RPMI7951 (cell line): ENCODE measurements around a stretch of chr14.

DNA sequence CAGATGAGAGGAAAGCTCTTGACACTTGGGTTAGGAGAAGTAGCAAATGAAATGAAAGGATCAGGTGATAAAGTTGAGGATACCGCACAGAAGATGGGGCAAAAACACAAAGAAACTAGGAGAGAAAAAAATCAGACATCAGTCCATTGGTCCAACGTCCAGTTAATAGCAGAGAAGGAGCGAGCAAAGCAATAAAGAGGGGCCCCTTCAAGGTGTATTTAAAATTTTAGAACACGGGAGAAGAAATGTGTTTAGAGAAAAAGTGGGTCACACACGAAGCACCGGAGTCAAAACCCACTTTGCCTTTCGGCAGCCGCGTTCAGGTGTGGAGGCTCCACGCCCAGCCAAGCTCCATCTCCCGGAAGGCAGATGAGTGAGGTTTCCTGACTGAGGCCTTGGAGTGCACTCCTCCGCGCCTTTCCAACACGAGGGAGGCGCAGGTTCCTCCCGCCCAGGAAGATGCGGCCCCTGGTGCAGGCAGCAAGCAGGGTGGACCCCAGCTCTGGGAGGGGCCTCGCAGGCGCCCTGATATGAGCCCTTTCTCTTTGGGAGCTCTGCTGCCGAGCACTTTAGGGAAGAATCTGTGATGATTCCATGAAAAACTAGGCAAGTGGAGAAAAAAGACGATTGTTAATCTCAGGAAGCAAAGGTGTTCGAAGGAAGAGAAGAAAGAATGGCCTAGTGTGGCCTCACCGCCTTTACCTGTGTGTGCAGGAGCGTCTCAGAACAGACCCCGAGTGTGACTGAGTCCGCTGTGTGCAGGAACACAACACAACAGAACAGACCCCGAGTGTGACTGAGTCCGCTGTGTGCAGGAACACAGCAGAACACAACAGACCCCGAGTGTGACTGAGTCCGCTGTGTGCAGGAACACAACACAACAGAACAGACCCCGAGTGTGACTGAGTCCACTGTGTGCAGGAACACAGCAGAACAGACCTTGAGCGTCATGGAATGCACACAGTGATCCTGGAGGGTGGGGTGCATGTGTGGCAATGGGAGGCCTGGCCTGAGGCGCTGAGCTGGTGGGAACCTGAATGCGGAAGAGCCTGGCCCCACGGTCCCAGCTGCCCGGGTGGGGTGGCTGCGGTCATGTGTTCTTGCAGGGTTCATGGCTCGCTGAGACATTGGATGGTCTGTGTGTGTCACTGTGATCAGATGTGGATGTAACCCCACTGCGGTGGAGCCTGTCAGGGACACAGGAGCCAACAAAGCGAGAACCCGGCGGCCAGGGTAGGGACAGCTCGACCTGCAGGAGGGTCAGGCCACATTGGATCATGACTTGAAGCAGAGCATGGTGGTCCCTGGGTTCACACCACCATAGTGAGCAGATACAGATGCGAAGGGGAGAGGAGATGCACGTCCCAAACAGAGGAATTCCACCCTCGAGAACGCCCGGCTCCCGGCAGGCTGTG, 22.8 kb downstream of the MTA1 start:
- RAMPAGE, long total RNA = no peak

- RAMPAGE, long total RNA = no peak
Observed at GRCh38 chr14:105477372-105478156, 2.9 kb downstream of the CRIP2 start.

- RAMPAGE, long total RNA = no peak
Observed at GRCh38 chr14:105483105-105484305, 3.2 kb upstream of the CRIP1 start.

GRCh38 chr14:105485478-105486242, 1.0 kb upstream of the CRIP1 start:
- RAMPAGE, long total RNA = no peak

DNA sequence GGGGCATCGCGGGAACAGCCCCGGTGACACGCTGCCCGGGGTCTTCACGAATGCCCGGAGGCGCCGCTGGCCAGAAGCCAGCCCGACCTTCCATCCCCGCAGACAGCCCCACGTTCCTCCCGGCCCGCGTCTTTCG, 826 bp upstream of the TEDC1 start:
- RAMPAGE, long total RNA = no peak

GRCh38 chr14:105577216-105578084, 51.1 kb downstream of the TMEM121 start:
- RAMPAGE, long total RNA = no peak

DNA sequence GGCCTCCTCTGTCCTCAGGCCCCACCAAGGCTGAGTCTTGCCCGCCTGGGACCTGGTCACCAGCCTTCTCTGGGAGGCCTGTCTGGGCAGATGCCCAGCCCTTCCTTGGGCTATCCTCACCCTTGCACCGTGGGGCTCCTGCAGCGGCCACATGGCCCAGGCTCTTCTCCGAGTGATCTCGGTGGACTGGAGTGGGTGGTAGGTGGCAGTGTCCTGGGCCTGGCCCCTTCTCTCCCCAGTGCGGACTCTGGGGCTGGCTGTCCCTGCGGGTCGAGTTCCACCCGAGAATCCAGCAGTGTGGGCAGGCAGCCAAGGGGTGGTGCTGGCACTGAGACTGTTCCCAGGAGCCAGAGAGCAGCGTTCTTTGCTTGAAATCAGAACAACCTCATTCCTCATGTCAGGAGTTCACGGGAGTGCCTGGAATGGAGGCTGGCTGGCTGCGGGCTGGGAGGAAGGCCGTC, 113.7 kb downstream of the TMEM121 start:
- RAMPAGE, long total RNA = no peak

DNA sequence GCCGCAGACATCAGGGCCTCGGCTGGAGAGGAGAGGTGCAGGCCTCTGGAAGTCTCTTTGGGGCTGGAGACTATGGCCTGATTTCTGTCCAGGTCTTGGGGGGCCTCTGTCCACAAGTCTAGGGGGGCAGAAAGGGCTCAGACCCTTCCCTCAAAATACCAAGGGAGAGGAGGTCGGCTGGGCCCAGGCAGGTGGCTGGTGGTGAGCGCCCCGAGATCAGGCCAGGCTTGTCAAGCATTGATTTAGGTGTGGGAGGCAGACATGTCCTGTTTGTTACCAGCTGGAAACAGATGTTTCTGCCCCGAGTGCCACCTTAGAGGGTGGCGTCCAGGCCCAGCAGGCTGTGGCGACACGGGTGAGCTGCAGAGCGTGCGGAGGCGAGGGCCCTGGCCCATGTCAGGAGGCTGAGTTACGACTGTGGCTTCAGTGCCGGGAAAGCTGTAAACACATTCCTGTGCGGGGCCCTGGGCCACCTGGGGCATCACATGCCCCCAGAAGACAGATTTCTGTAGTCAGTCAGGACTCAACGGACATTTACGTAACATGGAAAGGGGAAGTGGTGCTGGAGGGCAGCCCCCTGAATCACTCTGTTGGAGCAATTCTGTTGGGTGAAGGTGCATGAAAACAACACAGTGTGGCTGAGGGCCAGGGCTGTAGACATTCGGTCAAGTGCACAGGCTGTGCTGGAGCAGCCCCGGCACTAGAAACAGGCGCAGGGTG, 291.5 kb downstream of the TMEM121 start:
- RAMPAGE, long total RNA = no peak

DNA sequence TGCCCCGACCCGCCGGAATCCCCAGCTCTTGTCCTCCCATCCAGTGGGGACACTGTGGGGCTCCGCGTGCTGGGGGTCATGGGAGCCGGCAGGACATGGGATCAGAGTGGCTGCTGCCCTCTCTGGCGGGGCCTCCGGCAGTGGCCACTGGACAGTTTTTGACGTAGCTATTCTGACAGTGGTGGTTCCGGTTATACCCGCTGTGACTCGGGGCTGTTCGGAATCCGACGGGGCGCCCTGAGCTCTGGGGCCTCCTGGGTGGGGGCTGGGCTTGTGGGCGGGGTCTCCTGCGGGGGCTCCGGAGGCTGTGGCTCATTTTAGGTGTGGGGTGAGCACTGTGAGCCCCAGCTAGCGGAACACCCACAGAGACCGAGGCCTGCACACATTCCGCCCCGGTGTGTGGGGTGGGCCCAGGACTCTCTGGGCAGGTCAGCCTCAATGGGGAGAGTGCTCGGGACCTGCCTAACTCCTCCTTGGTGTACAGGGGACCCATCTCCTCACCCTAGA, 374.1 kb downstream of the TMEM121 start:
- RAMPAGE, long total RNA = no peak

DNA sequence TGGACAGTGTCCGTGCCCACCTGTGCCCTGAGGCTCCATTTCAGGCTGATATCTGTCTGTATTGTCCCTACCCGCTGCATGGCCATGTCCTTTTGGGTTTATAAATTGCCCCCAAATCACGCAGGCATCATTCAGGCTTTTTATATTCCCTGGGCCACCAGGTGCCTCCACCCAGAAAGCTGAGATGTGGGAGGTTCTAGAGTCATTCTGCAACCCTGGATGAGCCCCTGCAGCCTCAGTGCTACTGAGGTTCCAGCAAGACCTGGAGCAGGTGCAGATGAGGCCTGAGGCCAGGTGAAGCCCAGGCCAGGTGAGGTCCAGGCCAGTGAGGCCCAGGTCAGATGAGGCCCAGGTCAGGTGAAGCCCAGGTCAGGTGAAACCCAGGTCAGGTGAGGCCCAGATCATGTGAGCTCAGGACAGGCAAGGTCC, 388.2 kb downstream of the TMEM121 start:
- RAMPAGE, long total RNA = no peak

DNA sequence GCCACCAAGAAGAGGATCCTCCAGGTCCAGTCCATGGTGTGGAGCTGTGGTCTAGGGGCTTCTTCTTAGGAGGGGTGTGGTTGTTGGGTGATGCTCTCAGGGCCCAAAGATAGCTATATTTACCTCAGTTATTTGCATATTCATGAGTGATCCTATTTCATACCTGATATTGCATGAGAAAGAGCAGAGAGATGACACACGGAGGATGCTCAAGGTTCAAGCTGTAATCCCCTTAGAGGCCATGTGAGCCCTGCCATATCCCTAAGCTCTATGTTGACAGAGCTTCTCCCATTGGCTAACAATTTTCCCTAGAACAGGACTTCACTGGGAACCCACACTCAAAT, 499.1 kb downstream of the TMEM121 start:
- RAMPAGE, long total RNA = no peak

DNA sequence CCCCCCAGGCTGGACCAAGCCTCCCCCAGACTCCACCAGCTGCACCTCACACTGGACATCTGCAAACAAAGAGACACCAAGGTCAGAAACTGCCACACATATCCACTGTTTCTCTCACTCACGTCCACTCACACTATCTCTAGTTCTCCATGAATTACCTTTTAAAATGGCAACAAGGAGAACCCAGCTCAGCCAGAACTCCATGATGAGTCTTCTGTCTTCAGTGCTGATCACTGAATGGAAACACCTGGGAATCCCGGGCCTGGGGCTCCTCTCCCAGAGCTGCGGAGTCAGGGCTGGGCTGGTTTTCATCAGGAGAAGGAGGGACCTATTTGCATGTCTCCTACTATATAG, 562.0 kb downstream of the TMEM121 start:
- RAMPAGE, long total RNA = no peak

DNA sequence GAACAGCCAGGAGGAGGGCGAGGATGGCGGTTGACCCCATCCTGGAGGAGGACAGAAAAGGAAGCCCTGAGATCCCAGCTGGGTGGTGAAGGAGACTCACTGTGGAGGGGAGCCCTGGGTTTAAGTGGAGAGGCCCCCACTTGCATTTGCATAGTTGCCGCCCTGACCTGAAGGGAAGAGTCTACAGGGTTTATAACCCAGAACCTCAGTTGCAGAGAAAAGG, 581.9 kb downstream of the TMEM121 start:
- RAMPAGE, long total RNA = no peak

GRCh38 chr14:106470564-106470979, 944.2 kb downstream of the TMEM121 start:
- RAMPAGE, long total RNA = no peak

GRCh38 chr14:106810305-106811134, 1284.1 kb downstream of the TMEM121 start:
- RAMPAGE, long total RNA = no peak

GRCh38 chr14:106843737-106844312, 1317.4 kb downstream of the TMEM121 start:
- RAMPAGE, long total RNA = no peak

DNA sequence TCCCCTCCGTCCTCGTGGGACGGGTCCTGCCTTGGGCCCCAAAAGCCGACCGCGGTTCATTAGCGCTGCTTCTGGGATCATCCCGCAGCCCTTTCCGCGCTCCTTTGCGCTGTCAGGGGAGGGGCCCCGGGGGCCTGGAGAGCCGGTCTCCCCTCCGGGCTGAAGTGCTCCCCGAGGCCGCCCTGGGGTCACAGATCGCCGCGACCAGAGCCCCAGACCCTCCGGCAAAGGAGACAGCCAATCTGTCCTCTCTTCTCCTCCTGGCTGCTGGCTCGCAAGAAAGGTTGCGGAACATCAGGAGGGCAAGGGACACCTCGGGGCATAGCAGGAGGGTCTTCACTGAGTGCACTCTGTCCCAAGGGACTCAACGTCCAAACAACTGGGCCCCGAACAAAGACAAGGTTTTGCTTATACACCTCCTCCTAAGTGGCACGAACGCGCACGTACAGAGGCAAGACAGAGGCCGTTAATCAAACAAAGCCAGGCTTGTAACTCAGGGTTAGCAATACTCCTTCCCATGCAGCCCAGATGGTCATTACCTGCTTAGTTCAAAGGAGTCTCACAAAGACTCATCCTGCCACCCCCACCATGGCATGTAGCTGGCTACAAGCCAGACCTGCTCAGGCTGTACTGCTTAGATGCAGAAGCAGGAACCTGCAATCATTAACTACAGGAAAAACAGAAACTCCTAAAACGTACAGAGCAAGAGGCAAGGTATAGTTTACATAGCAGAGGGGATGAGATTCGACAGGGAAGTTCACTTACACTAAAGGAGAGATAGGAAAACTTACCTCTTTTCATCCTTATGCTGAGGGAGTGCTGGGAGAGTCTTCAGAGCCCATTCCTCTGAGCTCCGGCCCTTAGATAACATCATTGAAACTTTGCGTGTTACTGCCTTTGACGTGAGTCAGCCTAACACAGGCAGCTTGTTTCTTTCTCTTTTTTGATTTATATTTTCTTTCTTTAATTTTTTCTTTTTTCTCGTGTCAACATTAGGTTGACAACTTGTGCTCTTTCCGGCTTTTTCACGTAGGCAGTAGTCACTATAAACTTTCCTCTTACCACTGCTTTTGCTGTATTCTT, 1319.0 kb downstream of the TMEM121 start:
- RAMPAGE, long total RNA = no peak